Measurements from ENCODE around the genes RBP4 and ACSM6.

DNA sequence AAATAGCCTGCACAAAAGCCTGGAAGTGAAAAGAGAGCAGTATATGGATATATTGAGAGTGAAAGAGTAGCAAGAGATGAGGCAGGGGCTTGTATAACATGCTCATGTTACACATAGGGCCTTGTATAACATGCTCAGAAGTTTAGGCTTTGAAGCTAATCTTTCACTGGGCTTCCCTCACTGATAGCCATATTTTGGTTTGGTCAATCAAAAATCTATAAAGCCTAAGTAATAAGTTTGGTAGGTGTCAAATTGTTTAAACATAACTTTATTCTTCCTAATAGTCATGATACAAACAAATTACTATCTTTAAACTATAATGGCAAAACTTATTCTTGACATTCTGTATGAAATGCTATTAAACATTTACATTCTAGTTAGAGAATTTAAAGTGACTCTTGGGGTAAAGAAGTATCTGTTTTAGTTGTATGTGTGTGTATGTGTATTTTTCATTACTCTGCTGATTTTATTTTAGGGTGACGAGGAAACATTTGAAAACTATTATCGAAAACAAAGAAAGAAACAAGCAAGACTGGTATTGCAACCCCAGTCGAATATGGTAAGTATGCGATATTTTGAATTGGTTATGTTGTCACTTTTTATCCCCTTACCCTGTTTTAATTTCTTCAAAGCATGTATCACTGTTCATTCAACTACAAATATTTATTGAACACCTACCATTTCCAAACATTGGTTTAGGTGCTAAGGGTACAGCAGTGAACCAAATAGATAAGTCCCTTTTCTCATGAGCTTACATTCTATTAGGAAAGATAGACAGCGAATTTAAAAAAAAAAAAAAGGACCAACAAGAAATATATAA lies 79.8 kb downstream of the EXOC6 start:
- RRBS, 2 experiments, result no CpG with 5 or more reads among the region's 5 CpGs

DNA sequence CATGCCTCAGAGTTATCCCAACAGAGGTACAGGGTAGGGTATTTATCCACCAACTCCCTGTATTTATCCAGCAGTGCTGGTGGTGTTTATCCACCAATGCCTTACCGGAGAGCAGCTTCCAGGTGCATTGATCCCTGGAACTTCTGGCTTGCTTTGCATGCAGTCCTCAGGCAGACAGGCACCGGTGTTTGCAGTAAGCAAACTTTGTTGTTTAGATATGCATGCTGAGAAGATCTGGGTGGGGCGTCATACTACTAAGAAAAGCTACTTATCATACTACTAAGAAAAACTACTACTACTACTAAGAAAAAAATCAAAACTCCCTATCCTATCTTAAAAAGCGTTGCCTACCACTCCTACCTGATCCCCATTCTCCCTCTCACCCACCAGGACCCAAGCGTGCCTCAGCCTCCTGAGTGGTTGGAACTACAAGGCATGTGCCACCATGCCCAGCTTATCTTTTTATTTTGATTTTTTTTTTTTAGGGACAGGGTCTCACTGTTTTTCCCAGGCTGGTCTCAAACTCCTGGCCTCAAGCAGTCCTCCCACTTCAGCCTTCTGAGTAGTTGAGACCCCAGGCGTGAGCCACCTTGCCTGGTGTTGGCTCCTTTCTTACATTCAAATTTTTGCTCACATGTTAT lies 92.6 kb downstream of the CYP26A1 start:
- RRBS, 2 experiments, result 19 to 23% methylated on average over 2 of the region's 6 CpGs

- RRBS, 2 experiments, result no CpG with 5 or more reads among the region's 12 CpGs
Observed at GRCh38 chr10:93334879-93335570, 147.1 kb downstream of the MYOF start.

DNA sequence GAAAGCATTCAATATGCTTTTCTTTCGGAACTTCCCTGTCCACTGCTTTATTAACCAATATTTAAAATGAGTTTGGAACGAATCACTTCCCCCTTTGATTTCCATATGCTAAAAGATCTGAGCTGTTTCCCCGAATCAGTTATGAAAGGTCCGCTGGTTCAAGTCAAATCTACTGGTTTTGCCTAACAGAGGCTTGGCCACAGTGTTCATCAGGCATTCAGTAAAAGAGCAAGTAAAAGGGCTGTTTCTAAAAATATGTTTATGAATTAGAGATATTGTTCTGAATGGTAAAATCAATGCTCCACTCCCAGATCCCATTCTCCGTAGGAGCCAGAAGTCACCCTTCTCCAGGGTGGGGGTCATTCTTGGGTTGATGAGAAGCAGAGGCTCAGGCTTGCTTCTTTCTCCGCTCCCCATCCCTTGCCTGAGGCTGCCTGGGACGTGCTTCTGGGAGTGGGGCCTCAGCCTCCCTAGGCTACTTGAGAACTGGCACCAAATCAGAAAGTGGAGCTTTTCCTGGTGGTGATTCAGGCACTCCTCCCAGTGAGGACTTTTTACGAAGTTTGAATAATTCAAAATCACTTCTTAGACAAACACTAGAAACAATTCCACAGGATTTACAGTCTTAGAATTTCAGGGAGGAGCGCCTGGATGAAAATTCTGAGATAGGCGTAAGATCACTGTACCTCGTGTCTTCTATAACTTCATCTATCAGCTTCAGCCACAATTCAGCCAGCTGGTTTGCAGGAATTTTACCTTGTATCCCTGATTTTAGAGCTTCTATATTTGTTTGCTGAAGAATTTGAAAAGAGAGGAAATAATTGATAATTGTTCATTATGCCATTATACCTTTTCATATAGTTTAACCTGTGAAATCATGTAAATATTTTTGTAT lies 105.2 kb downstream of the MYOF start:
- RRBS, 2 experiments, result no CpG with 5 or more reads among the region's 11 CpGs

DNA sequence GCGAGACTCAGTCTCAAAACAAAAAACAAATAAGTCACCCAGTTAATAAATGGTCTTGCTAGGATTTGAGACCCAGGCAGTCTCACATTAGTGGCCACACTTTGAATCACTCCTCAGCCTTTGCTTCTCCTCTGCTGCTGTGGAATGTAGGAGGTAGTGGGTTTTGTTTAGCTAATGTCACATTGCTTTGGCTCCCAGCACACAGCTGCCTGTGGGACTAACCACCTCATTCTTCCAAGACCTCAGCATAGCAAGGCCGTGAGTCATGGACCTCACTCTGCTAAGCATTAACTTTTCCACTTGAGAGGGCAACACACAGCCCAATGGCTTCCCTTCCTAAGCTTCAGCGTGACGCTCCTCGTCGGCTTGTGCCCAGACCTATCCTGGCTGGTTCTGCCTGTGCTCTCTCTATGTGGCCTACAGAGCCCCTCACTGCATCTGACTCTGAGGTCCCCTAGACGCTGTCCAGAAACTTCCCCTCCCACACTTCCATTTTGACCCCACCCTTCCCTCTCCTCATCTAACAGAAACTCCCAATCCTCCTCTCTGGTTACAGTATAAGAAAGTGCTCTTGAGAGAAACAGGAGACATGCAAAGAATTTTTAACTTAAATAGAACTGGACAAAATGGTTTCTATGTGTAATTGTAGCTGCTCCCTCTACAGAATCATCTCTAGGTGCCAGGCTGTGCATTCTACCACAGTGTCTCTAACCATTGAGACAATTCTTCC lies 23.3 kb downstream of the MYOF start:
- RRBS, 2 experiments, result no CpG with 5 or more reads among the region's 7 CpGs

GRCh38 chr10:93595462-93596400 lies 5.3 kb downstream of the RBP4 start:
- RRBS, 2 experiments, result no CpG with 5 or more reads among the region's 9 CpGs

DNA sequence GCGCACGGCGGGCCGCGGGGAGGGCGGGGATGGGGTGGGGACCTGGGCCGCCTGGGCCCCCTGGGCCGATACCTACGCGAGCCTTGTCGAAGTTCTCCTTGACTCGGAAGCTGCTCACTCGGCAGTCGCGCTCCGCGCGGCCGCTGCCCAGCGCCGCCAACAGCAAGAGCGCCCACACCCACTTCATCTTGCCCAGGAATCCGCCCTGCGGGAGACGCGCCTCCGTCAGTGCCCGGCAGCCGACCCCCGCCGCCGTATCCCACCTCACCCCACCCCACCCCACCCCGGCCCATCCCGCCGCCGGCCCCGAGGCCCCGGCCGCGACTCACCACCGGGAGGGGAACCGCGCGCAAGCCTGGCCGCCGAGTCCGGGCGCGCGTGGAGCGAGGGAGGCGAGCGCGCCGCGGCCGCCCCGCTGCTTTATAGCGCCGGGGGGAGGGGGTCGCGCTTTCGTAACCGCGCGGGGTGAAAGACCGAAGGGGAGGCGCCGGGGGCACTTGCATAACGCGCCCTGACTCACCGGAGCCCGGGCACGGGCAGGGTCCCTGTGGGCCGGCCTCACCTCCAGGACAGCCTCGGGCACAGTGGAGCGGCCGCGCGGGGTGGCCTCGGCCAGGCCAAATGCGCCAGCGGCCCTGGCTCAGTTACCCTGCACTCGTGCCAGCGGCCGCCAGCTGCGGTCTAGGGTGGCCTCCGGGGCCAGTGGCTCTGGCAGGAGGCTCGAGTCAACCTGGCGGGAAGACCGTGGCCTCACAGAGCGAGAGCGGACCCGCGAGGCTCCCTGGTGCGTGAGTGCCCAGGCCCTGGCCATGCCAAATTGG lies at the start of gene RBP4:
RBP4 (minus strand) TSS at position 394 of the 821 bp plus-strand sequence.
- RRBS, 2 experiments, result 3 to 5% methylated on average over 35 of the region's 96 CpGs

GRCh38 chr10:93896608-93897133 lies 2.9 kb downstream of the SLC35G1 start:
- RRBS, 2 experiments, result no CpG with 5 or more reads among the region's 5 CpGs

DNA sequence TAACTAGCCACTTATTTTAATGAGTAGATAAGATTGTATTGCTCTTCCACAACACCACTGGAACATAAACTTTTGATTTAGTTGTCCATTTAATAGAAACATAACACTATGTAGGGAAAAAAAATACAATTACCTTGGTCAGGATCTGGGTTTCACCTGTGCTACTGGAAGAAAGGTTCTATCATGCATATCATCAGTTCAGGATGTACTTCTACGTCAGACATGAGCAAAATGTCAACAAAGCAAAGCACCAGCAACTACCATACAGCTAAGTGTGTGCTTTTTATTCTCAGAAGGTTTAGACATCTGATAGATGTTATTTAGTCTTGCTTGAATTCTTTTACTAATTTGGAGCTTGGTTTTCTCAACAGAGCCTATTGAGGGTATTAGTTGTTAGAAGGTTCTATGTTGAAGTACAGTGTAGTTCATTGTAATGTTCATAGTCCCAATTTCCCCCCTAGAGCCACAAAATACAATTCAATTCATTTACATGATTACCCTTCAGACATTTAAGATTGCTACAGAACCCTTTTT lies 13.7 kb downstream of the TBC1D12 start:
- RRBS, 2 experiments, result no CpG with 5 or more reads among the region's 1 CpG

DNA sequence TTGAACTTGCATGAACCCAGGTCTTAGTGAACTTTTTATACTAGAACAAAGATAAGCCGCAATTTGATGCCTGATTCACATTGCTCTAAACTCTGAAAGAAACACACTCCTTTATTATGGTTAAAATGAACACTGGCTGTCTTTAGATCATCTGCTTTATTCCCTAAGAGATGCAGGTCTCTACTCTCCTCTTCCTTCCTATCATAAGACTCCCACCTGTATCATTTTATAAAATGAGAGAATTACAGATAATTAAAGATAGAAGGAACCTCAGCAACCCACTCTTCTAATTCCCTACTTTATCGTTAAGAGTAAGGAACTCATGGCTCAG lies 47.8 kb upstream of the CYP2C8 start:
- RRBS, 2 experiments, result no CpG with 5 or more reads among the region's 2 CpGs

- RRBS, 2 experiments, result no CpG with 5 or more reads among the region's 1 CpG
Observed at GRCh38 chr10:95193977-95194473, at the start of gene ACSM6. TSS of gene ACSM6 (plus strand) at chr10:95194238.

DNA sequence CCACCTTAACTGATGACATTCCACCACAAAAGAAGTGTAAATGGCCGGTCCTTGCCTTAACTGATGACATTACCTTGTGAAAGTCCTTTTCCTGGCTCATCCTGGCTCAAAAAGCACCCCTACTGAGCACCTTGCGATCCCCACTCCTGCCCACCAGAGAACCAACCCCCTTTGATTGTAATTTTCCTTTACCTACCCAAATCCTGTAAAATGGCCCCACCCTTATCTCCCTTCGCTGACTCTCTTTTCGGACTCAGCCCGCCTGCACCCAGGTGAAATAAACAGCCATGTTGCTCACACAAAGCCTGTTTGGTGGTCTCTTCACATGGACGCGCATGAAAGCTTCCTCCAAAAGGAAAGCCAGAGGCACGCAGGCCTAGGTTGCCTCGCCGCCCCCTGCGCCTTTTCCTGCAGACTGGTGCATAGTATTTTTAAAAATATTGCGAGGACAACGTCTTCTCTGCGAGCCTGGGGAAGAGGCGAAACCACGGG lies 37.3 kb downstream of the ACSM6 start:
- RRBS, 2 experiments, result no CpG with 5 or more reads among the region's 16 CpGs

- RRBS, 2 experiments, result under 1 to 8% methylated on average over 8 of the region's 43 CpGs
Observed at GRCh38 chr10:95294662-95295790, 4.2 kb upstream of the PDLIM1 start.

- RRBS, 2 experiments, result no CpG with 5 or more reads among the region's 5 CpGs
Observed at GRCh38 chr10:95295791-95296016, 4.9 kb upstream of the PDLIM1 start.

DNA sequence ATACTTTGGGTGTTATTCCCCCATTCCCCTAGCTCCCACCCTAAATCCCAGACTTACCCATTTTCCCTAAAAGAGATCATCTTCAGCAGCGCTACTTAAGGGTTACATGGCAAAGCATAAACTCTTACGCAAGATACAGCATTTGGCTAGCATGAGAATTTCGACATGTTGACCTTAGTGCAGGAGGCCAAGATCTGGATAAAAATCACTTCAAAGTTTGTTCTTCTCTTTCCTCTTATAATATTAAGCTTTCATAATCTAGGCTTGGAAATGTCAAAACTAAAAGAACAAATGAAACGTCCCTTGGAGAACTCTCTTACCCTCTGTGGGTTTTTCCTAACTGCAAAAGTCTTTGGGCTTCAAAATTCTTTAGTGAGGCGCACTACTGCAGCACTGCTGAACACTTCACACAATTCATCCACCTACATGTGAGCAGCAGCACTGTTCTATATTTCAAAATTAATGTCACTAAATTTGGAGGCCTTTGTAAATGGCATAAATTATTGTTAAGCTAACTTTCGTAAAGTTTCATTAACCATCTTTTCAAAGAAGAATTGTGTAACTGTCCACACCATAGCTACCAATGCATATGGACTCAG lies 59.6 kb upstream of the PDLIM1 start:
- RRBS, 2 experiments, result no CpG with 5 or more reads among the region's 6 CpGs

- RRBS, 2 experiments, result no CpG with 5 or more reads among the region's 3 CpGs
Observed at GRCh38 chr10:95404760-95405387, 114.1 kb upstream of the PDLIM1 start.

DNA sequence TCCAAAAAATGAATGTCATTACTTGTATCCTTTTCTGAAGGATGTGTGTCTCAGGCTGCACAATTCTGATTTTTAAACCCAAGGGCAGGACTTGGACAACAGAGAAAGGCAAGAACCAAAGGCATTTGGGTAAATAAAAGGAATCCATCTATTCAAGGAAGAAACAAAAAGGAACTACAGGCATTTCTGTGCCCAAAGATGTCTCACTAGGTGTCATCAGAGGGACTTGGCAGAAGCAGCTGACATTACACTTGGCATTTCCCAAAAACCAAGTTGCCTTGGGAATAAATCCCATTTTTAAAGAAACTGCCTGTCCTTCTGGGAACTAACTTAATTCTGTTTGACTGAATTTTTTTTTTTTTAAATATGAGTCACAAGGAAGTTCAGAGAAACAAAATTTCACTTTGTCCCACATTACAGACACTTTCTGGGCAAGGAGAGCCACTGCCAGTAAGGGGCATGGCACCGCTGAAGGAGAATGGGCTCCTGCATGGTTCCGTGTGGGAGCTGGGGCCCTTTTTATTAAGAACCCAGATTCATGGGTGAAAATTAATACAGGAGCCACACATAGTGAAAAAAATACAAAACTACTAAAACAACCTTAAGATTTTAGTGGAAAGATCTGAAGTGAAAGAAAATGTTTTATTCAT lies 118.2 kb upstream of the PDLIM1 start:
- RRBS, 2 experiments, result no CpG with 5 or more reads among the region's 2 CpGs

DNA sequence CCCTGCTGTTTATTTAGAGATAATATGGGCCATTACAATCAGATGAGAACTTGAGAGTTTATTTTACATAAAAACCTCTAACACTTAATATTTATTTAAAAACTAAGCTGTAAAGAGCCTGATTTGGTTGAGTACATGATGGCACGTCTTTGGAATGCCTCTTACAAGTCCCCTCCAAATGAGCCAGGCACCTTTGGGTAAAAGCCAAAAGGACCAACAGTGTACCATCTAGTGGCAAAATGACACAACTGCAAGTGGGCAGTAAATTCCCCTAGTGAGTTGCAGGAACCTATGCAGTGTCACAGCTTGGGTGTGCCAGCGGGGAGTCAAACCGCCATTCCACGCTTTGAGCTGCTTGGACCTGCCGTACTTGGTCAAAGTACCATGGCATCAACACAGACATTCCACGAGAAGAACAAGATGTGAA lies 115.3 kb downstream of the SORBS1 start:
- RRBS, 2 experiments, result no CpG with 5 or more reads among the region's 6 CpGs